Cytotoxic T cell (primary cell): ENCODE measurements around the genes KLHL26 and COPE.

- PRO-cap, 2 experiments = no peak in any of the 2 experiments
Observed at GRCh38 chr19:18319437-18320423, 3.1 kb downstream of the LSM4 start.

GRCh38 chr19:18322131-18322774 is 623 bp downstream of the LSM4 start:
- PRO-cap, 2 experiments = no peak in any of the 2 experiments

GRCh38 chr19:18387059-18387313 is 1.0 kb downstream of the GDF15 start:
- PRO-cap, 2 experiments = no peak in any of the 2 experiments

- PRO-cap, 2 experiments = no peak in any of the 2 experiments
Observed at GRCh38 chr19:18390026-18391060, 4.4 kb downstream of the GDF15 start.

DNA sequence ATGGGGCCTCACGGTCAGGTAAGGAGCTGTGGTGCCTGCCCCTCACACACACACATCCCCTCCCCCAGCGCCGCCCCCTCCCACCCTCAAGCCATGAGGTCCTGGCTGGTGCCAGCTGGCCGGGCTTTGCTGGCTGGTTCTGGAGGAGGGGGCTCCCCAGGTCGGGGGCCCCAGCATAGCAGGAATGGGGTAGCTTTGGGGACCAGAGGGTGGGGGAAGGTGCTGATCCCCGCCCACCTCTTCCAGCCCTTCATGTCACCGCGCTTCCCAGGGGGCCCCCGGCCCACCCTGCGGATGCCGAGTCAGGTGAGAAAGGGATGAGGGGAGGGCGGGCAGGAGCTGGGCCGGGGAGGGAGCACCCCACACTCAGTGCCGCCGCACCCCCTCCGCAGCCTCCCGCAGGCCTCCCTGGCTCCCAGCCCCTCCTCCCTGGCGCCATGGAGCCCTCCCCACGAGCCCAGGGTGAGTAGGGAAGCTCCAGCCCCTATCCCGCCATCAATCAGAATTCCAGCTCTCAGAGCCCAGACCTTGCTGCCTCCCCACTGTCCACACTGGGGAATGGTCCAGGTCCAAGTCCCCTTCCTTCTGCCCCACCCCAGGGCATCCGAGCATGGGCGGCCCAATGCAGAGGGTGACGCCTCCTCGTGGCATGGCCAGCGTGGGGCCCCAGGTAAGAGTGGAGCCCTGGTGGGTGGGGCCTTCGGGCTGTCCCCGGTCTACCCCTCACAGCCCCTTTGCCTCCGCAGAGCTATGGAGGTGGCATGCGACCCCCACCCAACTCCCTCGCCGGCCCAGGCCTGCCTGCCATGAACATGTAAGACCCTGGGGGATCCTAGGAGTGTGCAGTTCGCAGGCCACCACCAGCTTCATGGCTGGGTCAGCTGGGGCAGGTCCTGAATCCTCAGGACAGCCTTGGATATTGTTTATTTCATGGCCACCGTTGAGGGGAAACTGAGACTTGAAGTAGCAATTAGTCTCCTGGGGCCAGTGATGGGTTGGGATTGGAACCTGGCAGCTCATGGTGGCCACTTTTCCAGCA is 6.2 kb downstream of the ISYNA1 start:
- PRO-cap, 2 experiments = peak in 1 of 2 experiments; most common minus-strand start position 490 of the sequence (in 1)

DNA sequence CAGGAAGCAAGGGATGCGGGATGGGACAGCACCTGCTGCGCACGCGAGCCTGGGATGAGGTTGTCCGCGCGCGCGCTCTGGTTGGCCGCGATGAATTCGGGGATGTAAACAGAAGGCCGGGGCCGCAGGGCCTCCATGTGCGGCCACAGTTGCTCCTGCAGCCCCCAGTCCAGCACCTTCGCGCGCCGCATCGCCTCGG is 1.4 kb downstream of the ISYNA1 start:
- PRO-cap, 2 experiments = no peak in any of the 2 experiments

GRCh38 chr19:18488783-18489940 is 32.7 kb downstream of the ELL start:
- PRO-cap, 2 experiments = no peak in any of the 2 experiments

GRCh38 chr19:18495877-18496870 is 25.7 kb downstream of the ELL start:
- PRO-cap, 2 experiments = peak in 2 of 2 experiments; most common plus-strand start chr19:18496336 (in 2); most common minus-strand start chr19:18496185 (in 2)

DNA sequence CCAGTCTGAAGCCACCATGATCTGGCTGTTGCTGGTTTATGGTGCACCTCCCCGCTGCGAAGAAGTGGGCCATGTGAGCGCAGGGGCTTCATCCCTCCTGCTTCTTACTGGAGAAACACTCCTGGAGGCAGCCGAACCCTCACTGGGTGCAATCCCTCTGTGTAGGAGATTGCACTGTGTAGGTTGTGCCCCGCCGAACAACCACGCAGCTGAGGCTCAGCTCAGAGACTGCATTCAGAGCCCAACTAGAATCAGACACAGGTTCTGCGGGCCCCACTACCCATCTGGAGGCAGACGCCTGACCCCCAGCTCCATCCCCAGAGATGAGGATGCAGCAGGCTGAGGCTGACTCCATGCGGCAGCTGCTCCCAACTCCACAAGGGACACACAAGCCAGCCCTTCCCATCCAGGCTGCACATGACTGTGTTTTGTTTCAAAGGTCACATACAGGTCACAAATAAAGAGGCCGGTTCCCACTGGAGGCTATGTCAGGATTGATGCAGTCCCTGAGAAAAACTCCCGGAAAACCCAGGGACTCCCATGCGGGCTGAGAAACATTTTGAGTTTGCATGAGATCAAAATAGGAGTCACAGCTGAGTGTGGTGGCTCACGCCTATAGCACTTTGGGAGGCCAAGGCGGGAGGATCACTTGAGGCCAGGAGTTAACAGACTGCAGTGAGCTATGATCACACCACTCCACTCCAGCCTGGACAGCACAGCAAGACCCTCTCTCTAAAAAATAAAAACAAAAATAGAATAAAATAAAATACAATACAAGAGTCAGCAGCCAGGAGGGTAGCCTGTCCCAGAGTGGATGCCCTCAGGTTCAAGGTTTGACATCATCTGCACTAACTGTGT is 14.1 kb downstream of the ELL start:
- PRO-cap, 2 experiments = no peak in any of the 2 experiments

GRCh38 chr19:18537956-18538671 is 5.3 kb downstream of the FKBP8 start:
- PRO-cap, 2 experiments = no peak in any of the 2 experiments

DNA sequence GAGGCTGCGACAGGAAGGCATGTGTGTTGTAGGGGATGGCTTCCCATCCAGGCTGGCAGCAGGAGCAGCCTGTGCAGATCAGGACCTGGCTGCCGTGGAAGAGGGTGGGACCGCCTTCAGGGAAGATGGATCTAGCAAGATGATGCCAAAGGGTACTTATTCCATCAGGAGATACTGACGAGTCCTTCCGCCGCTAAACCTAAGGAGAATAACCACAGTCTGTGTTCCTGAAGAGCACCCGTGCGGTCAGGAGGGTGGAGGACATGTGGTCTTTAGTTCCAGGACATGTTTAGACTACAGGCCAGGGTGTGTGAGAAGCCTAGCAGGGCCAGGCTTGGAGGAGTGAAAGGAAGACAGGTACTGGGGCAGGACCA is 1.1 kb downstream of the UBA52 start:
- PRO-cap, 2 experiments = peak in 1 of 2 experiments; most common plus-strand start position 86 of the sequence (in 1)

GRCh38 chr19:18629446-18630176 is 7.2 kb upstream of the KLHL26 start:
- PRO-cap, 2 experiments = no peak in any of the 2 experiments

GRCh38 chr19:18635976-18637231 is at the start of gene KLHL26:
TSS of gene KLHL26 (plus strand) at chr19:18637028.
- PRO-cap, 2 experiments = peak in 2 of 2 experiments; most common plus-strand start chr19:18637028 (in 2); most common minus-strand start chr19:18636735 (in 1)

- PRO-cap, 2 experiments = no peak in any of the 2 experiments
Observed at GRCh38 chr19:18741700-18742249, 49.3 kb downstream of the COMP start.

GRCh38 chr19:18769284-18769644 is 21.8 kb downstream of the COMP start:
- PRO-cap, 2 experiments = no peak in any of the 2 experiments

GRCh38 chr19:18769645-18769787 is 21.6 kb downstream of the COMP start:
- PRO-cap, 2 experiments = no peak in any of the 2 experiments

DNA sequence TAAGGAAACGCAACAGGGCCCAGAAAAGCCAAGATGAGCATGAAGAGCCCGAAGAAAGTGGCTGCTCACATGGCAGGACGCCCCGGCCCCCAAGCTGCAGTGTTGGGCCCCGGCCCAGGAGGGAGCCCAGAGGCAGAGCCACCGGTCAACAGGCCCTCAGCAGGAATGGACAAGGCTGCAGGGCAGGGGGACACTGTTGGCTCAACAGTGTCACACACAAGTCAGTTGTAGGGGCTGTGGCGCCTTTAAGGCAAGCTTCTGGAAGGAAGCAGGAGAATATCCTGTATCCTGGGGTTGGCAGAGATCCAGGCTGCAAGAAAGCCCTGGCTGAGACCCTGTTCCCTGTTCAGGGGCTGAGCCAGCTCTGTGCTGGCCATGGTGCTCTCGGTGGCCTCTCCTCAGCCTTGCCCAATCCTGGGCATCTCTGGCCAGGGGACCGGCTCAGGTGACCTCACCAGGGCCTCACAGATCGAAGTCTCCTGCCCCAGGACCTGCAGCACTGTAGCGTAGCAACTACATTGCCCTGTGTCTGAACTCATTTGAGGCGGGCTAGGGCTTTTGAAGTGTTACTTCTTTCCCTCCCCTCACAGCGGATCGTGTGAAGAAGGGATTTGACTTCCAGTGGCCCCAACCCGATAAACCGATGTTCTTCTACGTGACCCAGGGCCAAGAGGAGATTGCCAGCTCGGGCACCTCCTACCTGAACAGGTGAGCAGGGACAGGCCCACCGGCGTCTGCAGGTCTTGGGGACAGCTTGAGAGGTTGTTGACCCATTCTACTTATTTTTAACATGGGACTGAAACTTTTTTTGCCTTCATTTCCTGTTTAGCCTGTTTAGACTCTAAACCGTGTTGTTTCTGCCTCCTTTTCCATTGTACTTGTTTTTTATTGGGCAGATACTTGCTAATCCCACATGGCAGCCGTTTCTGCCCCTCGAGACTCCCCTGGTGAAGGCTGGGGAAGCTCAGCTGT is 28.3 kb downstream of the UPF1 start:
- PRO-cap, 2 experiments = no peak in any of the 2 experiments

- PRO-cap, 2 experiments = peak in 2 of 2 experiments; most common plus-strand start chr19:18919145 (in 2); most common minus-strand start chr19:18919071 (in 2)
Observed at GRCh38 chr19:18918868-18920190, at the start of gene COPE. TSS of gene COPE (minus strand) at chr19:18919387.

DNA sequence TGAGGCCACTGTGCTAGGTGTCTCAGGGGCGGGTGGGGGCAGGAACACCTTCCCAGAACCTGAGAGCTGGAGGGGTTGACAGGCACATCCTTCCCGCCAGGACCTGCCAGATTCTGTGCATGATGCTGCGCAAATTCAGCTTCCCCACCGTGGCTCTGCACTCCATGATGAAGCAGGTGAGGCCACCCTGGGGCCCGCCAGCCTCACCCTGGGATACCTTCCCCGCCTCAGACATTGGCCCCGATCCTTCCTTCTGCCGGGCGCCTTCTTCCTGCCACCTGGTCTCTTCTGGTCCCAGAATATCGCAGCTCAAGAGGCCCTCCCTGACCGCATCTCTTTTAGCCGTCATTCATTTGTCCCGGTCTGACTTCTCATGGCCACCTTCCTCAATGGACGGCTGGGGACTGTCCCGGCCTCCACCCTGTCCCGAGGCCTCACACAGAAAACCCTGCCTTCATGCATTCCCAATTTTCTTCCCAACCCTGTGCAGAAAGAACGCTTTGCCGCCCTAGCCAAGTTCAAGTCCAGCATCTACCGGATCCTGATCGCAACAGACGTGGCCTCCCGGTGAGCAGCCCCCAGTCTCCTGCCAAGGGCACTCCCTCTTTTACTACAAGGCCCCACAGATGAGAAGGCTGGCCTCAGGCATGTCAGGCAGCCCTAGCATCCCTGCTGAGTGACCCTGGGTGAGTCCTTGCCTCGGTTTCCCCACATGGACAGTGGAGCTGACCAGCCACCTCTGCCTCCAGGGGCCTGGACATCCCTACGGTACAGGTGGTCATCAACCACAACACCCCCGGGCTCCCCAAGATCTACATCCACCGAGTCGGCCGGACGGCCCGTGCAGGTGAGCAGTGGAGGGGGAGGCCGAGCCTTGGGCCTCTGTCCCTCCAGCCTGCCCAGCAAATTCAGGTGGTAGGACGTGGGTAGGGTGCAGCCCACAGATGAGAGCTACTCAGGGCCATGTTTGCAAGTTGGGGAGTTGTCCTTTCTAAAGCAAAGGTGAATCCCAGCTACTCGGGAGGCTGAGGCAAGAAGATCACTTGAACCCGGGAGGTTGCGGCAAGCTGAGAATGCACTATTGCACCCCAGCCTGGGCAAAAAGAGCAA is 5.0 kb downstream of the DDX49 start:
- PRO-cap, 2 experiments = no peak in any of the 2 experiments

DNA sequence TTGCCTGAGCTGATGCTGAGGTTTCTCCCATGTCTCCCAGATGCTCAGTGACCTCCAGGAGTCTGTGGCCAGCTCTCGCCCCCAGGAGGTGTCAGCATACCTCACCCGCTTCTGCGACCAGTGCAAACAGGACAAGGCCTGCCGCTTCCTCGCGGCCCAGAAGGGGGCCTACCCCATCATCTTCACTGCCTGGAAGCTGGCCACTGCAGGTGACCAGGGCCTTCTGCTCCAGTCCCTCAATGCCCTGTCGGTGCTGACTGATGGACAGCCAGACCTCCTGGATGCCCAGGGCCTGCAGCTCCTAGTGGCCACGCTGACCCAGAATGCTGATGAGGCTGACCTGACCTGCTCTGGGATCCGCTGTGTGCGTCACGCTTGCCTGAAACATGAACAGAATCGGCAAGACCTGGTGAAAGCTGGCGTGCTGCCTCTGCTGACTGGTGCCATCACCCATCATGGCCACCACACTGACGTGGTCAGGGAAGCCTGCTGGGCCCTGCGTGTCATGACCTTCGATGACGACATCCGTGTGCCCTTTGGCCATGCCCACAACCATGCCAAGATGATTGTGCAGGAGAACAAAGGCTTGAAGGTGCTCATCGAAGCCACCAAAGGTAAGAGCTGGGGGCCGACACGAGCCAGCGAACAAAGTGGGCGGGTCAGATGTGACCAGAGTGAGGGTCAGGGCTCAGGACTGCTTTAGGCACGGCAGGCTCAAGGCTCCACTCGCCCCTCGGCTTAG is 12.0 kb upstream of the SLC25A42 start:
- PRO-cap, 2 experiments = no peak in any of the 2 experiments